Penis (tissue), 1 donor: Measurements from ENCODE around the genes GPR174 and ARMCX4.

GRCh38 chrX:79144182-79144952, at the start of gene GPR174:
Gene GPR174 (plus strand): TSS chrX:79144688.
- PRO-cap = no peak

DNA sequence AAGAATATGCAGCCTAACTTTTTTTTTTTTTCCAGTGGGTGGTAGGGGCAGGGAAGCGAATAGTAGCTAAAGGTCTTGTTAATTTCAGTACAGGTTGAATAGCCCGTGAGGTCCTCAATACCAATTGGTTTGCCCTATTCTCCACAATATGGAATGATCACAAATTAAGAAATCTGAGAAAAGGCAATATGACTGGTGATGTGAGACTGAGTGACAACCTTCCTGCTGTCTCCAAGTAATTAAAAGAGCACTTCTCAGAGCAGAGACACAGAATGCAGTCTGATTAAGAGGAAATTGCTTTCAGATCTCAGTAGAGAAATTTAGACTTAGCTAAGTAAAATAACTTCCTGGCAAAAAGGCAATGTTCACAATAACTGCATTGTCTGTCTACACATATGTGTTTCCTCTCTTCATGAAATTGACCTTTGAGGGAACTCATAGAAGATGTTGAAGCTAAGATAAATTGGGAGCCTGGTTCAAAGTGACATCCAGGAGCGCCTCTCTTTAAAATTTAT, 23.0 kb downstream of the GPR174 start:
- PRO-cap = no peak

- PRO-cap = no peak
Measured at GRCh38 chrX:79325245-79325711, 41.9 kb downstream of the ITM2A start.

DNA sequence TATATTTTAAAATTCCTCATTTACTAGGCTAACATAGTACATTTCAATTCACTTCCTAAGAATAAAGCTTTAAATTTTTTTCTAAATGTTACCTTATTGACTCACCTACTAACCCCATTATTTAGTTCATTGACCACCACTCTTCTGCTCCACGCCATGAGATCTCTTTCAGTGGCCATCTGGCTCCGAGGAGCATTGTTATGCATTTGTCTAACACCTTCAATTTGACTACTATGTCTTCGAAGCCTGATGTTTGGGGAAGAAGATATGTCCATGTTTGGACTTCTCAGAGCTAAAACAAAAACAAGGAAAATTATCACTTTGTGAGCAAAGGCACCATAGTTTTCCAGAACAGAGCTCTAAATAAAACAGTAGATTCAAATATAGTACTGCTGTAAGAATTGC, 92.2 kb downstream of the BRWD3 start:
- PRO-cap = no peak

DNA sequence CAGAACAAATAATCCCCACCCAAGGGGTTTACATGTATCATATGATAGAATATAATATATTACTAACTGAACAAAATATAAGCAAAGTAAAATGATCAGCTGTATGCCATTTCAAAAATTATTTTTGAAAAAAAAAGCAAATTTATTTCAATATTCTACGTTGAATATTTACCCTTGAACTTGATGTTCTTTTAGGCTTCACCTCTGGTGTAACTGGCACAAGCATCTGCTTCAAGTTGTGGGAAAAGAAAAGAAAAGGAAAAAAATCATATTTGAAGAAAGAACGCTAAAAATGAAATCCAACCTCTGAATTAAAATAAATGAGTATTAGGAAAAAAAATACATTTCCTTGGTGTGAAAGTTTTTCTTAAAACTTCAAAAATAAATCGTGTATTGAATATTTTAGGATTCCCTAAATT, 83.4 kb downstream of the HMGN5 start:
- PRO-cap = no peak

DNA sequence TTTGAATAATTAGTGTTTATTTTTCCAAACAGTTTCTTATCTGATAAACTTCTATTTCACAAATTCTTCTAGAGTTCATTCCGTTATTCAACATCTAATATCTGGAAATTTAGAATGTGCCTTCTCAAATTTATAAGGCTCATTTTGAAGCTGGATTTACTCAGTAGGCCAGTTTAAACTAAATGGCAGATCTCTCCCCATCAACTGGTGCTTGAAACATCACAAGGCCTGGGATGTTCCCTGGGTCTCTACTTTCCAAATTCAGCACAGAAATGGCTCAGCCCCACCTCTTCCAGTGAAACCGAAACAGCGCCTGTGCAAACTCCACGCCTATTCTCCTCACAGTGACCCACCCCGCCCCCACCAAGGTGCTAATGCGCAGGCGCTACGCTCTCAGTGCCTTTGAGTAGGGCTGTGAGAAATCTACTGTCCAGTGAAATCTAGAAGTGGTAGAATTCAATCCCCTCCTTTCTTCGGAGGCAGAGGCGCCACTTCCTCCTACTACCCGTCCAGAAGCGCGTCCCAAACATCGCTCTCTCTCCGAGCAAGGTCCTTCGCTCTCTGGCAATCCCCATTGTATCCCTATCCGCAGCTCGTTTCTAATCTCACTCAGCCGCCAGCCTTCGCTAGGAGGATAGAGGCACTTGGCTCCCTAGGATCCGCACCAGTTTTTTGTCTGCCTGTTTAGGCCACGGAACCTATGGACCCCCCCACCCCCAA, 557 bp downstream of the HDX start:
- PRO-cap = bidirectional peak, plus-strand start at position 491 of the sequence, minus-strand start at position 206 of the sequence

GRCh38 chrX:85004318-85004597, 581 bp downstream of the APOOL start:
- PRO-cap = no peak

DNA sequence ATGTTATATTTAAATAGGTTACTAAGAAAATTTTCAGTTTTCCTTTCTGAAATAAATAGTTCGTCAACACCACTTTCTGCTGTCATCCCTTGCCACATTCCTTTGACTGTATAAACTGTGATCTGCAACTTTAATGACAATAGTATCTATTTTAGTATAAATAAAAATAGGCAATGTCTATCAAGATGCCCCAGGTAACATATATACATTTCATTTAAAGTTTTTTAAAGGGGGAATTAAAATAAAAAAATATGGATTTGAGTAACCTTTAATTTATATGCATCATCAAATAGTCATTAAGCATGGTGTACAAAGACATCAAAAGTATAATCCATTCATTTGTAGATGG, 629.4 kb downstream of the DACH2 start:
- PRO-cap = no peak

- PRO-cap = no peak
Measured at GRCh38 chrX:92114255-92114542, 335.0 kb downstream of the PCDH11X start.

- PRO-cap = no peak
Measured at GRCh38 chrX:94494938-94495749, 821.1 kb downstream of the FAM133A start.

GRCh38 chrX:96884095-96884441, 360 bp downstream of the RPA4 start:
- PRO-cap = no peak

DNA sequence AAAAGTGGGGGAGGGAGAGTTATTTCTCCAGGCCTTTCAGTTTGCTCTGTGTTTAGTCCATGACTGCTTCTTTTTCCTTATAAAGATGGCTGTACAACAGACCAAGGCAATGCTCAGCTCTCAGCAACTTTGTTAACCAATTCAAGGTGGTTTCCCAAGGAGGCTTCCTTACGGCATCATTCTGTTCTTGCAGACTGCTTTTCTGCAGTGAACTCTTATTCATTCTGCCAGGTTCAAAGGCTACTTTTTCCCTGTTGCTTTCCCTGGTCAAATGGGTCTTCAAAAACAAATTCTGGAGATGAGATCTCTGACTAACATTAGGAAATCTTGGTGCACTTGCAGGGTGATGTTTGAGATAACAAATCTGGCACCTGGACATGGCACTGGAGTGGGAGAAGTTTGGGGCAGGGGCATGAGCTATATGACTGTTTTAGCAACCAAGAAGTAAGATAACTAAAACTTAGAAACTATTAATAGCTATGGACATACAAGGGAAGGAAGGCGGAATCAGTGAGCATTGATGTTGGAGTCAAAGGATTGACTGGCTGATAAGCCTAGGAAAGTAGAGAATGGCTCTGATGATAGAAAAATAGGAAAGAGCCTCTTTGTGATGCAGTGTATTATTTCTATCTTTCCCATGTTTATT, 129.8 kb downstream of the RPA4 start:
- PRO-cap = no peak

DNA sequence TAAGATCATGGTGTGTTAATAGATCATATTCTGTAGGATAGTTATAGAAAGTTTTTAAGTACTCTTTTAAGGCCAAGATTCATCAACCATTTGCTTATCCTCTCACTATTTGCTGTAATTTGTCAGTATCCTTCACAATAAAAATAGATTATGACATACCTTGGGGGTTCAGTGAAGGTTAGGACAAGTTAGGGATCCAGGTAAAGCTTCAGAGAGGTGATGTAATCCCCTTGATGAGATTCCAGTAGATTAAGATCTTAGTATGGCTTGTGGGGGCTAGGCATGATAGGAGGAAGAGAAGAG, 298.1 kb downstream of the RPA4 start:
- PRO-cap = no peak

GRCh38 chrX:100731176-100731985, 540 bp downstream of the SYTL4 start:
- PRO-cap = bidirectional peak, plus-strand start at chrX:100731643, minus-strand start at chrX:100731530

DNA sequence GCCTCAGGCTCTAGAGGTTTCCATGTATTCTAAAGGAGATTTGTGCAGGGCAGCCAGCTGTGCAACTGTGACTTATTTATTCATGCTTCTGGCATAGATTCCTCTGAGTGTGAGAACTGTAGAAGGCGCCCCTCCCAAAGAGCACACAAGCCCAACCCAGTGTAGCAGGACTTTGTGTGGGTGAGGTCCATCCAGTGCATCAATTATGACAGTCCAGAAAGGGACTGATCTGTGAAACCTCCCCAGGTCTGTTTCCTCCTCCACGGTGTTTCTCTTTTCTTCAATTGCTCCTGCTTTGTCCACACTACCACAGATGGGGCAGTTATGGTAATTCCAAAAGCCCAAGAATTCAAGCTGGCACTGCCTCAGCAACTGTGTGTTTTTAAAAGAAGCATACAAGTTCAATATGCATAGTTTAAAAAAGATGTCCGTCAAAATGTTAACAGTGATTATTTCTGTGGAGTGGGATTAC, 14.4 kb upstream of the SYTL4 start:
- PRO-cap = unidirectional peak, plus-strand start at position 211 of the sequence

- PRO-cap = no peak
Measured at GRCh38 chrX:100812134-100812712, 8.0 kb upstream of the CSTF2 start.

GRCh38 chrX:100830581-100830990, 10.4 kb downstream of the CSTF2 start:
- PRO-cap = no peak

- PRO-cap = no peak
Measured at GRCh38 chrX:100994423-100994771, 24.9 kb downstream of the ARL13A start.

DNA sequence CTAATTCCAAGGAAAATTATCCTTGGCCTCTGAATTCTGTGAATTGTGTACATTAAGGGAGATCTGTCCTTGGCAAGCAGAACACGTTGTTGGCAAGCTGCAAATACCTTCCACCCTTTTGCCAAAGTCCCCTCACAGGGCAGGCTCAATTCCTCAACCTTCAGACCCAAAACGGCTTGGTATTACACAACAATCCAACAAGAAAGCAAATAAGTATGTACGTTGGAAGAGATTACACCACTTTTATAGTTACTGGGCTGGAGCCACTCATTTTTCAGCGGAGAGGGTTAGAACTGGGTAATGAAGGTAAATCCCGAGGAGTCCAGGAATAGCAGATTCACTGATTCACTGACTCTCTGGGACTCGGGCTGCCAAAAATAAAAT, 730 bp downstream of the TIMM8A start:
- PRO-cap = no peak

DNA sequence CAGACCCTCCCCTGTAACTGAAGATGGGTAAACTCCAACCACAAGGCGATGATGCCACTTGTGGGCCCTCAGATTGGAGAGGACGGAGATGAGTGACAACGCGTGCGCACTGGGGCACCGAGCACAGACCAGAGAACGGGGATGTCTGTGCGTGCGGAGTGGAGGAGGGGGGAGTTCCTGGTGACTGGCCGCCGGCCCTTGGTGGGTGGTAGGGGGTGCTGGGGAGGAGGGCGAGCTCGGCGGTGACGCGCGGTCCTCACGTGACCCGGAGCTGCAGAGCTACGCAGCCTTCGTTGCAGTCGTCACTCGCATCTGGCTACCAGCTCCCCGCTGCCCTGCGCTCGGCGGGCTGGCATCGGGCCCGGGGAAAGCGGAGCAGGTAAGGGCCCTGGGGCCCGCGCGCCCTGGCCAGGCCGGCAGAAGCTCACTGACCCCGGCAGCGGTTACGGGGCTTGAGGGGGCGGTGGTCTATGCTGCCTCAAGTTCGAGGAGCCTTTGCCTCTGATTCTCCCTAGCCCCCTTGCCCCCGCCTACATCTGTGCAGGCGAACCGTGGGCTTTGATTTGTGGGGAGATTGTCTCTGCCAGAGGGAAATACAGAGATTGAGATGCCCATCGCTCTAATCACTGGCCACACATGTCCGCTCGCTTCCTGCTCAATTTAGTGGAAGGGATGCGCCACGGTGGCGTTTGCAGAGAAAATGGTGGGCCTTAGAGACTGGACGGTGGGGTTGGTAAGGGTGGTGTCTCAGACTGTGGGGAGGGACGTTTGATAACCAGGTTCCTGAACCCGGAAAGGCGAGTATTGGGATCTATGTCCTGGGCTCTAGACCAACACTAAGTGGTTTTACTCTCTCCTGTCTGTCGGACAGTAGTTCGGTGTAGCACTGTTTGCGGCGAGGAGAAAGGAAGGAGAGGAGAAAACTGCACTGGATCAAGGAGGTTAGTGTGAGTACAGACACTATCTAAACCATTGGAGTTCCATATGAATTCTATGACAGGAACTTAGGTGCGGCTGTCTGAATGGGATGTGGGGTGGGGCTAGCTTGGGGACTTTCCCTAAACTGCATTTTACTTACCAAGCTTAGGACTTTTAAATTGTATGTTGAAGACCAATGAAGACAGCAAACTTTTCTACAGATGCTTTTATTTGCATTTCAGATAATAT, at the start of gene ARMCX4:
TSS of gene ARMCX4 (plus strand) at position 305 of the 1,167 bp plus-strand sequence.
- PRO-cap = bidirectional peak, plus-strand start at position 305 of the sequence, minus-strand start at position 200 of the sequence